NB4 (cell line): ENCODE results near the genes MTM1 and FATE1.

GRCh38 chrX:150508073-150508919 is 60.1 kb upstream of the MTM1 start:
- RRBS = 100% methylated on average over 1 of the region's 15 CpGs

GRCh38 chrX:150568440-150569645 is at the start of gene MTM1:
TSS of gene MTM1 (plus strand) at chrX:150568621.
- RRBS = under 1% methylated on average over 44 of the region's 102 CpGs

GRCh38 chrX:150869284-150869817 is 29.1 kb downstream of the CD99L2 start:
- RRBS = no CpG with 5 or more reads among the region's 5 CpGs

DNA sequence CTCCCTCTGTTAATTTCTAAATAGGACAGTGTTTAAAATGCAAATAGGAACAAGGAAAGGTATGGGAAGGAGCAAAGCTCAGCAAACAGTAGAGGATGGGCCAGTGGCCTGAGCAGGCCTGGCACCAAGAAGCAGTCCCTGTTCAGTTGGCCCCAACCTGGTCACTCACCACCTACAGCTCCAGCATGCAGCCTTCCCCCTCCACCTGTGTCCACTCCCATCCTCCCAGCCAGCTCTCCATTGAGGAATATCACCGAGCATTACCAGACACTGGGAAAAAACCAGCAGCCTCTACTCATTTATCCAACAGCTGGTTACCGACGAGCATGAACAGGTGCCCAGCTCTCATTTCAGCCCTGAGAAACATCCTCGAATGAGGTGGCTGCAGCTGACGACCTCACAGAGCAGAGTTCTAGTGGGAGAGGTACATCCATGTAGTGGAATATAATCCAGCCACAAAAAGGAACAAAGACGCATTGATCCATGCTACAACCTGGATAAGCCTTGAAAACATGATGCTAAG is 25.6 kb downstream of the CD99L2 start:
- RRBS = no CpG with 5 or more reads among the region's 6 CpGs

- RRBS = no CpG with 5 or more reads among the region's 4 CpGs
These were observed at the start of gene FATE1 for GRCh38 chrX:151715826-151716222. TSS of gene FATE1 (plus strand) at chrX:151716035.

DNA sequence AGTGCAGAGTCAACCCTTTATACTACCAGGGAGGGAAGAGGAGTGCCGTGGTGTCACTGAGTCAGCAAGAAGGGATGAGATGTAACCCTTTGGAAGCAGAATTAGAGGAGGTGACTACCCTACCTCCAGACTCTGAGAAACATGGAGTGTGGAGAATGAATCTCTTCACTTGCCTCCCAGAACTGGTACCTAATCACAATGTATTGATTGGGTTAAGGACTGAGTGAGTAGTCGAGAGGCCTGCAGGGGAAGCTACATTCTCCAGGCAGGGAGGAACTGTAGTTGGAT is 6.8 kb upstream of the GABRE start:
- RRBS = no CpG with 5 or more reads among the region's 2 CpGs

DNA sequence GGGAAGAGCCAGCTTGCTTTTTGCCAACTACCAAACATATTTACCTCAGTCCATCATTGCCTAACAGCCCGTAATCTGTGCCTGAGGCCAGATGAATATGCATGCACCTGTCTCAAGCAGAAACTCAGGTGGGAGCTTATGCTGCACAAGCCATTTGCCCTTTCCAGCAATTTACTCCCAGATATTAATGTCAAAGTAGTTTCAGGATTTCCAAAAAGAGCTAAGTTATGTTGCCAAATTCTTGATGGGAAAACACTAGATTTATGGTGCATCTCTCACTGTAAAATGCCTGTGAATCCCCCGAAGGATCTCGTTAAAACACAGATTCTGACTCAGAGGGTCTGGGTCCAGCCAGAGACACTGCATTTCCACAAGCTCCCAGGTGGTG is 51.7 kb upstream of the GABRE start:
- RRBS = no CpG with 5 or more reads among the region's 3 CpGs

DNA sequence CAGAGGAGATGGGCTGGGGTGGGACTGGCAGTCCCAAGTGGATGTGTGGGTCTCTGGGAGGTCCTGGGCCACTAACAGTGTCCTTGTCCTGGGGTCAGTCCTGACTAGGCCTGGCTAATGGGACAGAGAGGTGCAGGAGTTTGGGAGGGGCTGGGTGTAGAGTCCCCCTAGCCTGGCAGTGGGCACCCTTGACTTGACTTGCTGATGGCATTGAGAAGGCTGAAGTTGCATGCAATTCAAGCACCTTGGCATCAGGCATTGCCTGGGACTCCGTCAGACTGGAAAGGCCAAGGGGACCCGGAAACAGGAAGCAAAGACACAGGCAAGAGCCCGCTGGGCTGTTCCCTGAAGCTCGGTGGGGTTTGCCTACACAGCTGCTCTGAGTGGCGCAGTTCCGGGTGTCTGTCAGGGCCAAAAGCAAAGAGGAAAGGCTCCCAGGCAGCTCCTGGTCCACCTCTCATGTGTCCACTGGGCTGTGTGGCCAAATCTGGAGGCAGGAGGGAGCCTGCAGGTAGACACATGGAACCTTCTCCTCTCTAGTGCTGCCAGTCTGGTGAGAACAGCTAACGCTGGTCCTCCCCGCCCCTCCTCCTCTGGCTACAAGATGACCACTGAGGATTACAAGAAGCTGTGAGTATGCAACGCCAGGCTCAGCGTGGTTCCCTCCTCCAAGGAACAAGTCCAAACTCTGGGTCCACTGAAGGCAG is 19.8 kb downstream of the ZNF185 start:
- RRBS = 93% methylated on average over 4 of the region's 10 CpGs

- RRBS = 86% methylated on average over 11 of the region's 41 CpGs
These were observed 6.4 kb upstream of the BGN start for GRCh38 chrX:153487995-153489169.

GRCh38 chrX:153675926-153676563 is 2.4 kb upstream of the PNCK start:
- RRBS = no CpG with 5 or more reads among the region's 9 CpGs

DNA sequence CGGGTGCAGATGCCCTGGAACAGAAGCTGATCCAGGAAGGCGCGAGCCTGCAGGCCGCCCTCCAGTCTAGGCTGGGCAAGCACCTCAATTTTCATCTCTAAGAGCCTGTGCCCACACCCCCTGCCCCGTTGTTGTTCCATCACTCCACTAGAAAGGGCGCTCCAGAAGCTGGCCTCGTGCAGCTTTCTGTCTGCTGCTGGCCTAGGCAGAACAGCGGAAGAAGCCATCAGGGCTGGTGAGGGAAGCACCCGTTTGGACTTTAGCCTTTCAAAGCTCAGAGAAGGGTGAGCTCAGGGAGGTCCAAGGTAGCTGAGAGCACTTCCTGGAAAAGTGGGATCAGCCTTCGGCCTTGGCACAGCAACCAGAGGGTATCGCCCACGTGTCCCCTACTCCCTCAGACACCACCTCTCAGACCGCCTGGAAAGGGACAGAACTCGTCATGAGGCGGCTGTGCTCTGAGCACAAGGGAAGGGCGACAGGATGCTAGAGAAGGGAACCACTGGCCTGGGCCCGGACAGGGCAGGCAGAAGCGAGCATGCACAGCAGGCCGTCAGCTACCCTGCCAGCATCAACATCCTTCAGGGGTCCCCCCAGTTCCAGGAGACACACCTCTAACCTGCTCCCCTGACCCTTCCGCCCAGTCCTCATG is 11.5 kb downstream of the SLC6A8 start:
- RRBS = no CpG with 5 or more reads among the region's 20 CpGs

DNA sequence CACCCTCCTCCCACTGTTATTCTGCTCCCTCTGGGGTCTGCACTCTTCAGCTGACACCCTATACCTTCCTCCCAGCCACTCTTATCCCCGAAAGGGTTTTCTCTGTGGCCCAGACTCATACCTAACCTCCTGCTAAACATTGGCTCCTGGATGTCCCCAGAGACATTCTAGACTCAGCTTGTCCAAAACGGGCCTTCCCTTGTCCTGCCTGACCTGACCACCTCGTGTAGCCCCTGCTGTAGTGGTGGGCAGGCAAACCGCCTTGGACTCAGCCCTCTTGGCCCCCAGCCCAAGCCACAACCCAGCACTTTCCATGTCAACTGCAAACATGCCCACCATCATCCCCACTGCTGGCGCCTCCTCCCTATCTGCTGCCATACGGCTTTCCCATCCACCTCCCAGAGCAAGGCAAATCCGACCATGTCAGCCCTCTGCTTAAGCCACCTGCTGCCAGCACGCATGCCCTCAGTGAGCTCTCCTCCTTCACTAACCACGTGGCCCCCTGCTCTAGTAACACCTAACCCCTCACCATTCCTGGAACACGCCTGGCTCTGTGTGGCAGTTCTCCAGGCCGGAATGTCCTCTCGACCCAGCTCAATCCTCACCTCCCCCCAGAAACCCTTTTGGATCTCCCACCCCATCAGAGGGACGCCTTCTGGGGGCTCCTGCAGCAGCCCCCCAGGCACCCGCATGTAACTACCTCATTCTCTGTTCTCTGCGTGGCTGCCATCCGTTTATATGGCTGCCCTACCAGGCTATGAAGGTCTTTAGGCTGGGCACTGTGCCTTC is 17.5 kb downstream of the BCAP31 start:
- RRBS = no CpG with 5 or more reads among the region's 16 CpGs

- RRBS = no CpG with 5 or more reads among the region's 27 CpGs
These were observed 18.1 kb downstream of the ABCD1 start for GRCh38 chrX:153742618-153743310.

GRCh38 chrX:153967225-153968008 is 4.2 kb downstream of the HCFC1 start:
- RRBS = 63% methylated on average over 4 of the region's 16 CpGs

DNA sequence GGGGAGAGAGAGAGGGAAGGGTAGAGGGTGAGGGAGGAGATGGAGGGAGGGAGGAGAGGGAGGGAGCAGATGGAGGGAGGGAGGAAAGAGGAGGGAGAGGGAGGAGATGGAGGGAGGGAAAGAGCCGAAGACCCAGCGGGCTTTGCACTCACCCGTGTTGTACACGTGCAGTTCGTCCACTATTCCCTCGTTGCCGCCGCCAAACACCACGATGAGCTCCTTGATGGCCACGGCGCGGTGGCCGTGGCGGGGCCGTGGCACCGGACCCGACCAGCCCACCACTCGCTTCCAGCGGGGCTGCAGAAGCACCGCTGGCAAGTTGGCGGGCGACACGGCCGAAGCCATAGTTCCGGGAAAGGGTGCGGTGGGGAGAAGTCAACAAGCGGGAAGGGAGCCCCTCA is 1.1 kb downstream of the HCFC1 start:
- RRBS = under 1% methylated on average over 9 of the region's 27 CpGs

- RRBS = 39% methylated on average over 3 of the region's 29 CpGs
These were observed 12.8 kb downstream of the TMEM187 start for GRCh38 chrX:153985002-153986059.

GRCh38 chrX:154004150-154004920 is 15.4 kb downstream of the IRAK1 start:
- RRBS = no CpG with 5 or more reads among the region's 18 CpGs

DNA sequence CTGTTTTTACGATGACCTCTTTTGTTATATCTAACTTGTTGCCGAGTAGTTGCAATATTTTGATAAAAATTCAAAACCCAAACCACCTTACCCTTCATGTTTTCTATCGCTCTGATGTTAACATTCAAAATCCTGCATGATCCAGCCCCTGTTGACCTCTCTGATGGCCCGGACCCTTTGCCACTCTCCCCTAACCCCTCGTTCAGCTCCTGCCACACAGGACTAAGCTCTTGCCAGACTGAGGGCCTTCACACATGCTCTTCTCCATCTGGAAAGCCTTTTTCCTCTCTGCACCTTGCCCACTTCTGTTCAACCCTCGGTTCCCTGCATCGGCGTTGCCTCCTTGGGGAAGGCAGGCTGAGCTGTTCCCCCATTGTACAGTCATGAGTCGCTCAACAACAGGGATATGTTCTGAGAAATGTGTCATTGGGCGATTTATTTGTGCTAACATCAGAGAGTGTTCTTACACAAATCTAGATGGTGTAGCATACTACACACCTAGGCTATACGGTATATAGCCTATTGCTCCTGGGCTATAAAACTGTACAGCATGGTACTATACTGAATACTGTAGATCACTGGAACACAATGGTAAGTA is 21.2 kb downstream of the MECP2 start:
- RRBS = no CpG with 5 or more reads among the region's 11 CpGs

GRCh38 chrX:154114945-154115313 is 17.4 kb upstream of the MECP2 start:
- RRBS = no CpG with 5 or more reads among the region's 9 CpGs